ENCODE data around the genes KATNB1 and TEPP.

- PRO-cap: no peak
- RAMPAGE, long total RNA, 2 experiments: no peak in any of the 2 experiments
Measured at GRCh38 chr16:56909609-56909926, 22.4 kb upstream of the HERPUD1 start.

DNA sequence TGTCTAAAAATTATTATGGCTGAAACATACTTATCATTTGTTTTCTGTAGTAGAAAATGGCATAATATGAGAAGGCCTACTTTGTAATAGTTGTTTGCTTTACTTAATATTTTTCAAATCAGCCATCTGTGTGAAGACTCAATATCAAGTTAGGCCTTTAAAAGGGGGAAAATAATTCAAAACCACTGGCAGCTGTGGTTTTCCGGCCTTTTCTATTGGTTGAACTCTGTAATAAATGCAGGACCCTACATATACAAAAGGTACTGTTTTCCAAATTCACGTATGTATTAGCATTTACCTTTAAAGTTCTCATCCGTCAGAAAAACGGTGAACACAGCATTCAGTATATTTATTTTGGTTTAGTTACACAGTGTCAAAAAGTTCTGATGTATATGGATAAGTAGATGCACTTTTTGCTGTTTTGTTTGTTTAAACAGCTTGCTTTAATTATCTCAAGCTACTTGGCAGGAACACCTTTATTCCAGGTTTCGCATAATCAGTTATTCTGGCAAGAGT lies 1.8 kb downstream of the HERPUD1 start:
- PRO-cap: no peak
- RAMPAGE, long total RNA, 2 experiments: no peak in any of the 2 experiments

- PRO-cap: no peak
- RAMPAGE, long total RNA, 2 experiments: no peak in any of the 2 experiments
Measured at GRCh38 chr16:56934158-56934598, 2.2 kb downstream of the HERPUD1 start.

DNA sequence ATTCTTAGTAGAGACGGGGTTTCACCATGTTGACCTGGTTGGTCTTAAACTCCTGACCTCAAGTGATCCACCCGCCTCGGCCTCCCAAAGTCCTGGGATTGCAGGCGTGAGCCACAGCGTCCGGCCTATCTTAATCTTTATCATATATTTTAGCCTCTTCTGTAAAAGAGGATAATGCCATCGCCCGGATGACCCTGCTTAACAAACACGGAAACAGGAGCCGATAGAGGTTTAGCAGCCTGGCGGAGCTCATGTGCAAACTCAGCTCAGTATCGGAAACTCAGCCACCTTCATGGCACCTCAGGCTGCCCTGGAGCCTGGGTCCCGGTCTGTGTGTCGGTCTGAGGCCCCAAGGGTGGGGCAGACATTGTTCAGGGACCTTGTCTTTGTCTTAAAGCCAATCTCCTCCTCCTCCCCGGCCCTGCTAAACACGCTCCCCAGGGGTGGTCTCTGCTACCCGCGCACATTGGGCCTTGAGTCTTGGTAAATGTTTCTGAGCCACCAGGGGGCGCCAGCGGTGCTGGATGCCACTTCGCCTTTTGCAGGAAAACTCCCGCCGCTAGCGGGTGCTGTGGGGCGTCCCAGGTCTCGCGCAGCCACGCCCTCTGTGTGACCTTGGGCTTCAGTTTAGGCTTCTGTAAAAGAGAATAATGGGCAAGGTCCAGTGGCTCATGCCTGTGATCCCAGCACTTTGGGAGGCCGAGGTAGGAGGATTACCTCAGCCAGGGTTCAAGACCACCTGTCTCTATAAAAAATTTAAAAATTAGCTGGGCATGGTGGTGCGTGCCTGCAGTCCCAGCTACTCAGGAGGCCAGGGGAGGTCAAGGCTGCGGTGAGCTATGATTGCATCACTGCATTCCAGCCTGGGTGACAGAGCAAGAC lies 2.7 kb downstream of the CETP start:
- PRO-cap: no peak
- RAMPAGE, long total RNA, 2 experiments: no peak in any of the 2 experiments

- PRO-cap: no peak
- RAMPAGE, long total RNA, 2 experiments: no peak in any of the 2 experiments
Measured at GRCh38 chr16:56988187-56988700, 1.1 kb upstream of the NLRC5 start.

- PRO-cap: no peak
- RAMPAGE, long total RNA, 2 experiments: no peak in any of the 2 experiments
Measured at GRCh38 chr16:57016239-57016548, 26.8 kb downstream of the NLRC5 start.

GRCh38 chr16:57181438-57181840 lies 4.4 kb downstream of the PSME3IP1 start:
- PRO-cap: no peak
- RAMPAGE, long total RNA, 2 experiments: no peak in any of the 2 experiments

- PRO-cap: no peak
- RAMPAGE, long total RNA, 2 experiments: no peak in any of the 2 experiments
Measured at GRCh38 chr16:57260225-57260801, 15.3 kb downstream of the ARL2BP start.

DNA sequence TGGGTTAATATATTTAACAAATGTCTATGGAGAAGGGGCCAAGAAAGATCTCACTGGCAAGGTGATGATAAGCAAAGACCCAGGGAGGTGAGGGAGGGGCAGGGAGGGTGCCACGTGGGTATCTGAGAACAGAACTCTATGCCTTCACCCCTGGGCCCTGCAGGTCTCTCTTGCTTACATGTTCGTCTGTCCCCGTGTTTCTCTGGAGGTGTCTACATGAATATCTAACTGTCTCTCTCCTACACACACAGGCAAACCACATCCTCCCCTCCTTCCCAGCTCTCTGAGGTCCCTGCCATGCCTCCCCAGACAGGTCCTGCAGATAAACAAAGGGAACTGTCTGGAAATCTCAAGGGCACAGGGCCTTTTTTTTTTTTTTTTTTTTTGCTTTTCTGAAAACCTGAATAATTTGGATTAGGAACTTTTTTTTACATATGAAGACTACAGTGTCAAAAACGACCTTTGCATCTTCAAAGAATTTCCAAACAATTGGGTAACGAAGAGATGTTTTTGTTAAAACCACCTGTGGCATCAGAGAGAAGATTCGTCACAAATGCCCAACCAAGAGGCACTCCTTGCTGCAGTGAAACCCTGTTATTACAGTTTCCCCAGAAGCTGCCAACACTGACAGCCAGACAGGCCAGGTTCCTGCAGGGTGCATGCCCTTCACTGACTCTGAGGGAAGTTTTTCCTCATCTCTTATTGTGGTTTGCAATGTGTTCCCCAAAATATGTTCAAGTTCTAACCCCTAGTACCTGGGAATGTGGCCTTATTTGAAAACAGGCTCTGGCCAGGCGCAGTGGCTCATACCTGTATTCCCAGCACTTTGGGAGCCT lies 17.8 kb downstream of the PLLP start:
- PRO-cap: no peak
- RAMPAGE, long total RNA, 2 experiments: no peak in any of the 2 experiments

GRCh38 chr16:57472703-57474073 lies 10.7 kb downstream of the POLR2C start:
- PRO-cap: no peak
- RAMPAGE, long total RNA, 2 experiments: no peak in any of the 2 experiments

DNA sequence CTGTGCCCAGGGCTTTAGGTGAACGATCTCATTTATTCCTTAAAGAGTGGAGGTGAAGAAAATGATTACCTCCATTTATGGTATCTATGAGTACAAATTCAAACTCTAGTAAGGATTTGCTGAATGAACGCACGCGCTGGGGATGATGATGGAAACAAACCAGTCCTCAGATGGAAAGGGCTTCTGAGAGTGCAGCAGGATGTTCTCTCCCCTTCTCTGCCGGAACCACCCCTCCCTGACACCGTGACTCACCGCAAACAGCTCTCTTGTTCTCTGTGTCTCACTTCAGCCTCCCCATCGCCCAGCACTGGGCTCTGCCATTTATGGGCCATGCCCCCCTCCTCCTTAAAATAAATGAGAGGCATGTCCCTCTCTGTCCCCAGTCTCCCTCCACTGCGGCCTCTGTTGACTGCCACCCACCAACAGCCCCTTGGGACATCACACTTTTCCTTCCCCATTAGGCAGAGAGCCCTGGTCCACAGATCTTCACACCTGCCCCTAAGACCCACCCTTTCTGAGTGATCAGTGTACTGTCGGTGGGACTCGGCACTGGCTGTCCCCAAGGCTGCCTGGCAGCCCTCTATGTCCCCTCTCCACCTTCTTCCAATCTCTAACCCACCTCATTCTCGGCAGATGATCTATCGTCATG lies 6.3 kb downstream of the CCDC102A start:
- PRO-cap: no peak
- RAMPAGE, long total RNA, 2 experiments: no peak in any of the 2 experiments

DNA sequence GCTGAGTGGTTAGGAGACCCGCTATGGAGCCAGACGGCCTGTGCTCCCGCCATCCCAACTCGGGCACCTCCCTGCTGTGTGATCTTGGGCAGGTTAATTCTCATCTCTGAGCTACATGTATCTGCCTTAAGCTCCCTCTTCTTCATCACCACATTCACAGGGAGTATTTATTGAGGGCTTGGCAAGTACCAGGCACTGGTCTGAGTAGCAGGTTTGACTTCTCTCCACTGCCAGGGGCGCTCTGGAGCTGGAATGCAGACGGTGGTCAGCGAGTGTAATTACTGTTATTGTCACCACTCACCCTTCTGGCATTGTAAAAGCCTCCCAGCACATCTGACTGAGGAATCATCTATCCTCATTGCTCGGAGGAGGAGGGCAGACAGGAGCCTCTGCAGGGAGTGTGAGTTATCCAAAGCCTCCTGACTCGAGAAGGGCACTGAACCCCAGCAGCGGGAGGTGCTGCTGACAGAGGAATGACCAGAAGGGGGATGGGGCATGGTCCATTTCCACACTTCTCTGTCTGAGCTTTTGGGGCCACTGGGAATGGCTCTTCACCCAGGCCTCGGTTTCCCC lies 976 bp upstream of the ADGRG1 start:
- PRO-cap: no peak
- RAMPAGE, long total RNA, 2 experiments: no peak in any of the 2 experiments

DNA sequence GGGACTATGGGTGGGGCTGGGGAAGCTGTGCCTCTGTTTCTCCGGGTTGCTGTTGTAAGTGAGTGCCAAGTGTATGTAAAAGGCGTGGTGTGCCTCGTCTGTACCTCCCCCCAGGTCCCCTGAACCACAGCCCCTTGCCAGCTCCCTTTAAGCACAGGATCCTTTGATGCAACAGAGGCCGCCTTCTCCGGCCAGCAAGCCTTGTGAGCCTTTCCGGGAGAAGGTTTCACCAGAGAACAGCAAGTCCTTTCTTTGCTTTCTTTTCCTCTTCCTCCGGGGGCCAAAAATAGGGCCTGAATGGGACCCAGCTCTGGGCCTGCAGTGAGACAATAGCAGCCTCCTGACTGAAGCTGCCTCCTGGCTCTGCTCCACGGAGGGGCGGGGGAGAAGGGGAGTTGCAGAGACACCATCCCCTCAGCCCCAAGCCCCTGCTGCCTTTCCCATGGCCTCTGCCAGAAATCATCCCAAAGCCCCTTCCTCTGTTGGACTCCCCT lies 9.0 kb downstream of the ADGRG1 start:
- PRO-cap: no peak
- RAMPAGE, long total RNA, 2 experiments: no peak in any of the 2 experiments

DNA sequence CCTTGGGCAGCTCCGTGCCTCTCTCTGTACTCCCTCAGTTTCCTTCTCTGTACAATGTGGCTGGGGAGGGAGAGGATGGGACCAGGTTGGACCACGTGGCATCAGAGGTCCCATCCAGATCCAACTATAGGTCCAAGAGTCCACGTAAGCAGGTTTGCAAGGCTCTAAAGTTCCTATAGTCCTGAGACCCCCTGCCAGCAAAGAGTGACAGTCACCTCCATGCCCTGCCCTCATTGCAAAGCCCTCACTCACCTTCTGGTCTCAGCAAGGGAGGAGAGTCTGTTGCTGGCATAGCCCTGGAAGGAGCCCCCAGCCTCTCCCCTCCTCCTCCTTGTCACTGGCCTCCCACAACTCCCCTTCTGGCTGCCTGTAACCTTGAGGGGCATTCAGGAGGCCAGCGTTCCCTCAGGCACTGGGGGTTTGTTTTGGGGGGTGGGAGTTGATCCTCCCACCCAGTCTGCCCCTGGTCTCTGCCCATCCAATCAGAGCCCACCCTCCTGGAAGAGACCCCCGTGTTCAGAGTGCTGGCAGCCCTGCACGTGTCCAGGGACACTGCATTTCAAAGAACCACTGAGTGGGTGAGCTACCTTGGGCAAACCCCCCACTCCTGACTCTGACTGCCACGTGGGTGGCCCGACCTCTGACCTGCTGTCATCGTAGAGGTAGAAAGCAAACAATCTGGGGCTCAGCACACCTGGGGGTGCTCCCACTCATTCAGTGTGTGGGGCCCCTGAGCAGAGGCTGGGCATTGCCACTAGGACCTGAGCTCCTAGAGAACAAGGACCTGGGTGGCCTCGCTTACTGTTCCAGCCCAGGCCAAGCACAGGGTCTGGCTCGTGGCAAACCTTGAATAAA lies 5.9 kb upstream of the DRC7 start:
- PRO-cap: unidirectional peak, minus-strand start at position 778 of the sequence
- RAMPAGE, long total RNA, 2 experiments: no peak in any of the 2 experiments

DNA sequence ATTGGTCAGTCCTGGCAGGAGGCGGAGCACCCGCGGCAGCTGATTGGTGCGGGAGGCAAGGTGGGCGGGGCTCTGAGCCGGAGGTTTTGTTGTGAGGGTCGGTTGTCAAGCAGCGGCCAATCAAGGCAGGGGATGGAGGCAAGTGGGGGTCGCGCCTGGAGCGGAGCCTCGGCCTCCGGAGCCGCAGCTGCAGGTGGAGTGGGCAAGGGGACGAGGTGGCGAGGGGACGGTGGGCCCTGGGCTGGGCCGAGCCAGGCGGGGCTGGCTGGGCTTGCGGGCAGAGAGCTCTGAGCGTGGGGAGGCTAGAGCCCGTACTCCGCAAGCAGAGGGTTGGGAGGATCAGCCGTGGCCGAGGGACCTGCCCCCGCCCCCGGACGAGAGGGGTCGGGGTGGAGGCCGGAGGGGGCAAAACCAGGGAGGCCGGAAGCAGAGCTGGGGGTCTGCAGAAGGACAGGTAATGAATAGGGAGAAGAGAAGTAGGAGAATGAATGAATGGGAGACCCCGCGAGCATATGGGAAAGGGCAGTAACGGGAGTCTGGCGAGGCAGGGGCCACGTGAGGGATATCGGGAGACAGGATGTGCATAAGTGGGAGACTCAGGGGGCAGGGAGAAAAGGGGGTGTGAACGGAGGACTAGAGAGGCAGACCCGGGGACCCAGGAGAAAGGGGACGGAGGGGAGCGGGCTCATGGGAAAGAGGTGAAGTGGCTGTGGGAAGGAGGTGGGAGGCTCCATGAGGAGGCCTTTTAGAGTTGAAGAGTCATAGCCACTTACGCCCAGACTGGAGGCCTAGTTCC lies at the start of gene KATNB1:
Gene KATNB1, plus strand, starts transcription at position 108 of the 796 bp plus-strand sequence.
- PRO-cap: unidirectional peak, plus-strand start at position 119 of the sequence
- RAMPAGE, long total RNA, 2 experiments: start-site peak on the plus strand in 2 of 2 experiments, centred at positions 76 to 112 of the sequence, 20 to 39 reads per replicate

DNA sequence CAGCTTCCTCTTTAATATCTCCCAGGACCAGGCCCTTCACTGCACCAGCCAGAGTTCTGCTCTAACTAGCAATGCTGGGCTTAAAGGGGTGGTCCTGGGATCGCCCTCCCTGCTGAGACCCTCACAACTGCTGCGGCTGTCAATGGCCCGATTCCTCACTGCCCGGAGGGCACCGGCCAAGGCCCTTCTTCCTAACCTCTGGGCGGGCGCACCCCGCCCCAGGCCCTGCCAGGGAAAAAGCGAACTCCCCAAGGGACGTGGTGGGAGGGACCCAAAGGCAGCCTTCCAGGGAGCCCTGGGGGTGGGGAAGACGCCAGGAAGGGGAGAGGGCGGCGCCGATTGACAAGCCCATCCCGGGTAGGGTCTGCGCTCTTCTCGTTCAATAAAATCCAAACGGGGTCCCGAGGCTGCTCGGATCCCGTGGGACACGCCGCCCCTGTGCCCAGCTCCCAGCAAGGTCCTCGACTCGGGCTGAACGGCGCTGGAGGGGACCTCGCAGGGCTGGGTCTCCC lies 521 bp downstream of the KIFC3 start:
- PRO-cap: bidirectional peak, plus-strand start at position 464 of the sequence, minus-strand start at position 220 of the sequence
- RAMPAGE, long total RNA, 2 experiments: no peak in any of the 2 experiments

DNA sequence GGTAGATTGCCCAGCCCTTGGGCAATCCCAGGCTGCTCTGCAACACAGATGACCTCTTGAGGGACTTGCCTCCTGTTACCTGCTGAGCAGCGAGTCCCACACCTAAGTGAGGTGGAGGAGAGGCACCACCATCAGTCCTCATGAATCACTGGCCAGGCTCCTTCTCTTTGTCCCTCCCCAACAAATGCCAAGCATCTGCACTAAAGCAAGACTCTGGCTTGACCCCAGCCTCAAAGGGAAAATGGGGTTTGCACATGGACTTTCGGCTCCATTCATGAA lies 22.8 kb upstream of the KIFC3 start:
- PRO-cap: no peak
- RAMPAGE, long total RNA, 2 experiments: no peak in any of the 2 experiments

DNA sequence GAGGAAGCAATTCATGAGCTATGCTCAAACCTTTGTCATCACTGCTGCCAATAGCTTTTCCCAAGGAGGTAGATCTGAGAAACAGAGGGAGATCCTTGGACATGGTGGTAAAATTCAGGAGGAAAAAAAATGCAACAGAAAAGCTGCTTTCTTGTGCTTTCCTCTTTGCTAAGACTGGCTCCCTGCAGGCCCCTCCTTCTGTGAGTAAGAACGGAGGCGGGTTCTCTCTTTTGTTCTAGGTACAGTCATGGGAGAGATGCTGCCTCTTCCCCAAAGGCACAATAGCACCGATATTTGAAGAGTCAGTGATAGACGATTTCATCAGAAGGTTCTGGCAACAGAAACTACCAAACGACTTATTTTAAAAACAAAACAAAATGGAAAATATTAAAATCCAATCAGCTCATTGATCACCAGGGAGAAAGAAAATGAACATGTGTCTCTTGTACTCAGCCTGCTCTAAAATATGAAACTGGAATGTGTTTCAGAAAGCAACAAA lies 32.6 kb upstream of the KIFC3 start:
- PRO-cap: no peak
- RAMPAGE, long total RNA, 2 experiments: no peak in any of the 2 experiments

DNA sequence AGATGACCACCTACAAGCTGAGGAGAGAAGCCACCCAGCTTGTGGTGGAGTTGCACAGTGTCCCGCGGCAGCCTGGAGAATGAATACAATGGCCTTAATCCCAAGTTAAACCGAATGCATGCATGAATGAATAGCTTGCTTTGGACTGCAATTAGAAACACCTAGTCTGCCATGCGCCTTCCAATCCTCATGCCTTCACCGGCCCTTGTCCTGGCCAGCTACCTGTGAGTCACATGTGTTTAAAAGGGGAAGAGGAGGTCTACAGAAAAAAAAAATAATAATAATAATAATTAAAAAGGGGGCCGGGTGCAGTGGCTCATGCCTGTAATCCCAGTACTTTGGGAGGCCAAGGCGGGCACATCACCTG lies 71.9 kb downstream of the CNGB1 start:
- PRO-cap: no peak
- RAMPAGE, long total RNA, 2 experiments: no peak in any of the 2 experiments

DNA sequence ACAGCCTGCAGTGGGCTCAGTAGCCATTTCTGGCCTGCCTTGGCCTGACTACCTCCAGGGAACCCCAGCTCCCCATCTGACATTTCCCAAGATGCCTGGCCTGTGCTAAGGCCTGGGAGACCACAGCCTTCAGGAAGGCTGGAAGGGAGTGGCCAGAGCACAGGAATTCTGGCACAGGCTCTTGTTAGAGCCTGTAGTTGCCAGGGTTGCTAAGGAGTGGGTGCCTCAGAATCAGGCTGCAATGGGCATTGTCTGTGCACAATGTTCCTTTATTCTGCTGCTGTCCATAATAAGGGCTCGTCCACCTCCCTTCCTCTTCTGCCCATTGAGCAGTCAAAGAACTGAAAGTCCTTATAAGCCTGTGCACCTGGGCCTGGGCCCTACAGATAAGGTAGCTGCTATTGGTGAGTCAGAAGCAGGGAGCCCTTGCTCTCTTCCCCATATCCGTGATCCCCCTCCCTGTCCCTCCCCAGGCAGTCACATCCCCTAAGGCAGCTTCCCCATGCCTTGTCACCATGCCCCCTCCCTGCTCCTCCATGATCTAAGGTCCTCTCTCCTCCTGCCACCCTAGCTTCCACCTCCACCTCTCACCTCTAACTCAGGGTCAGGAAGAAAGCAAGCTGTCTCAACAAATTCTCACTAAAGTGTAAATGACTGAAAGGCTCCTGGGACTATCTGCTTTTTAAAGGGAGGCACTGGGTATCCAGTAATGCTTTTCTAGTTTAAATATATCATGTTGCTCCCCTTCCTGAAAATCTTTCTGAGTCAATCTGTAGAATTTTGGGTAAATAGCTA lies at the start of gene TEPP:
Gene TEPP, plus strand, starts transcription at position 314 of the 795 bp plus-strand sequence.
- PRO-cap: no peak
- RAMPAGE, long total RNA, 2 experiments: no peak in any of the 2 experiments